NCI-H460 (cell line): ENCODE measurements around a stretch of chr14.

DNA sequence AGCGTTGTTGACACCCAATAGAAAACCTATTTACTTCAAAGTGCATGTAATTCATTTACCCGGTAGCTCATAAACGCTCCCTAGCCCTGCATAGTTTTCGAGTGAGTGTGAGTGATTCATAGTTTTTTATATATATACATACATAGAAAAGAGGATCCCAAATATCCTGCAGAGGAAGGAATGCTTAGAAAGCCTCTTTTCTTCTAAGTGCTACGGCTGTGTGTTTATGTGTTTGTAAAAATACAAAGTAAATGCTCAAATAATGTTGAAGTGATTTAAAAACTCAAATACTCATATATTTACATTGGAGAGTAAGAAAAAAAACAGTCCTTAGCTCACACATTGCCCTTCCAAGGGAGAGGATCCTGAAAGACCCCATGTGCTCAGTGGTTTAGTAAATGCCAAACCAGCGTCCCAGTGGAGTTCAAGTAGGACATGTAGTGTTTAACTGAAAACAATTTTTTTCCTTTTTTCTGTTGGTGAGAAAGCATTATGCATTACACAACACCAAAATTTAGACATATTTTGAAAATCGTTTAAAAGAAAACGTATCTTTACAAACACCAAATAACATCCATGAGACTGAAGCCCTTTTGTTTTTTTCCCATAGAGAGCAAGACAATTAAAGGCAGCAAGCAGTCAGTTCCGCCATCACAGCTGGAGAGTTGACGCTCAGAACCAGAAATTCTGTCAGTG, 33.5 kb downstream of the UBR7 start:
RAMPAGE:
- cytosol, long total RNA = no peak
- long total RNA = no peak
- nucleus, long total RNA = no peak

GRCh38 chr14:93329849-93330911, 2.7 kb downstream of the BTBD7 start:
RAMPAGE:
- cytosol, long total RNA = no peak
- long total RNA = no peak
- nucleus, long total RNA = no peak

GRCh38 chr14:93549595-93550021, 118.9 kb downstream of the UNC79 start:
RAMPAGE:
- cytosol, long total RNA = no peak
- long total RNA = no peak
- nucleus, long total RNA = no peak

RAMPAGE:
- cytosol, long total RNA = no peak
- long total RNA = no peak
- nucleus, long total RNA = no peak
These were observed 162.1 kb downstream of the UNC79 start for GRCh38 chr14:93592732-93593402.

DNA sequence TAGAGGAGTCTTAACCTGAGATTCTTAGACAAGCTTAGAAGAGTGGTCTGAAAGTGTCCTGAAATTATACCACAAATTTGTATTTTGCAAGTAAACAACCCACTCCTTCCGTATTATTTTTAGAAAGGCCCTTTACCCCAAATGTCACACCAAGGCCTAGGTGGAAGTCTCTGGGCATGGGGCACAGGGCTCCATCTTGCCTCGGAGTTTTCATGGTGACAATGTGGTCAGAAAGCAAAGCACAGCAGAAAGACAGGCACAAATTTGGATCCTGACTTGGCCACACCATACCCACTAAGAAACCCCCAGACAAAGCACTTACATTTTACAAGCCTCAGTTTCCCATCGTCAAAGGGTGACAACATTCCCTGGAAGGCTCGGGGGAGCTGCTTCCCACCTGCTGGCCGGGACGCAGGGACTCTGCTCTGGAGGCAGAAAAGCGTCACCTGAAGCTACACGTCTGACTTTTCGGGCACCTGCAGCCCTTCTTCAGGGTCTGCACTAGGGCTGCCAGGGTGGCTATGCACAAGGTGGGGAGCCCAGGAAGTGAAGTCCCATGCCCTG, 37.5 kb downstream of the PRIMA1 start:
RAMPAGE:
- cytosol, long total RNA = no peak
- long total RNA = no peak
- nucleus, long total RNA = no peak

GRCh38 chr14:93824533-93824777, 36.2 kb upstream of the PRIMA1 start:
RAMPAGE:
- cytosol, long total RNA = no peak
- long total RNA = no peak
- nucleus, long total RNA = no peak

DNA sequence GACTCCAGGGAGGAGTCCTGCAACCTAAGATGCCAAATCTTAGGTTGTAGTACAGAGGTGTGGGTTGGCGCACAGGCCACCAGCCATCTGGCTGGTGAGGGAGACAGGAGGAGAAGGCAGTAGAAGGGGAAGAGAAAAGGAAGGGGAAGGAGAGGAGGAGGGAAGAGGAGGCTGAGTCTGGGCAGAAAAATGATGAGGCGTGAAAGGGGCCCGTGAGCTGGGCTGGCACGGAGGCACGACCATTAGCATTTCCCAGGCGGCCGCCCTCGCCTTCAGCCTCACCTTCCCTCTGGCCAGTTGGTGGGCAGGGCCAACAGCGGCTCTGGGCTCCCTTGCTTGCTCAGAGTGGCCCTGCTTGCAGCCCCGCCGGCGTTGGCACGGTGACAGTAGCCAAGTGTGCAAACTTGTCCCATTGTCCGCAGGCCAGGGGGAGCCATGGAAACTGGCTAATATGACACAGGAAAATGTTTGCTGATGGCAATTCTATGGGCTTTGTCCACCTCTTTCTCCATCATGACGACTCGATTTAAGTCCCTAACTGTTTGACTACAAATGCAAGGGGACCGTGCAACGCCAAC, 1.1 kb upstream of the FAM181A start:
RAMPAGE:
- cytosol, long total RNA = no peak
- long total RNA = no peak
- nucleus, long total RNA = no peak

RAMPAGE:
- cytosol, long total RNA = no peak
- long total RNA = no peak
- nucleus, long total RNA = no peak
These were observed 4.6 kb upstream of the ASB2 start for GRCh38 chr14:93980698-93981687.

GRCh38 chr14:93982366-93982954, 6.1 kb upstream of the ASB2 start:
RAMPAGE:
- cytosol, long total RNA = no peak
- long total RNA = no peak
- nucleus, long total RNA = no peak

GRCh38 chr14:94041438-94041795, 15.3 kb downstream of the OTUB2 start:
RAMPAGE:
- cytosol, long total RNA = no peak
- long total RNA = no peak
- nucleus, long total RNA = no peak

DNA sequence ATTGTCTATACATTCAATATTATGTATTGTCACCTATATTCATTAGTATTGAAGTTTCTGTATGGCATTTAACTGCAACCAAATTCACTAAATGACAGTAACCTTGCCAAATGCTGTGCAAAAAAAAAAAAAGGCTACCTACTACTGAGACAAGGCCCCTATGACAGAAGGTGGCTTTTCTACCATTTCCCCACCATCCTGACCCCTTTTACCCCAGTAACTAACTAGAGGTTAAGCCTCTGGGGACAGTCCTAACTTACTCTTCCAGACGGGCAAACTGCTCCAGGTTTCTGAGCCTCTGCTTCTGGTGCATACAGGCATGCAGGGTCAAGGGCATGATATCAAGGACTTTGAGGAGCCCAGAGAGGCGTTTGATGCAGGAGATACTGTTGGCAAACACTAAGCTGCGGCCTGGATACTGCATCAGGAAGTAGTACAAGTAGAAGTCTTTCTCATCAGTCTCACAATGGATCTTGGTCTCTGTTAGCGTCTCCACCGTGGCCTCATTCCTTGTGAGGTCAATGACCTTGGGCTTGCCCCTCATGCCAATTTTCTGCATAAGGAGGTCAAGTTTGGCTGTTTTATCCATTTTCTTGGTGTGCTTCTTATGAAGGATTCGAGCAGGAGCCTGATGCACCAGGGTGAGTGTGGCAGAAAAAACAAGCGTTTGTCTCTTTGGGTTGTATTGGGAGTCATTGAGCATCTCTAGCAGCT, 21.0 kb downstream of the DDX24 start:
RAMPAGE:
- cytosol, long total RNA = no peak
- long total RNA = no peak
- nucleus, long total RNA = no peak

DNA sequence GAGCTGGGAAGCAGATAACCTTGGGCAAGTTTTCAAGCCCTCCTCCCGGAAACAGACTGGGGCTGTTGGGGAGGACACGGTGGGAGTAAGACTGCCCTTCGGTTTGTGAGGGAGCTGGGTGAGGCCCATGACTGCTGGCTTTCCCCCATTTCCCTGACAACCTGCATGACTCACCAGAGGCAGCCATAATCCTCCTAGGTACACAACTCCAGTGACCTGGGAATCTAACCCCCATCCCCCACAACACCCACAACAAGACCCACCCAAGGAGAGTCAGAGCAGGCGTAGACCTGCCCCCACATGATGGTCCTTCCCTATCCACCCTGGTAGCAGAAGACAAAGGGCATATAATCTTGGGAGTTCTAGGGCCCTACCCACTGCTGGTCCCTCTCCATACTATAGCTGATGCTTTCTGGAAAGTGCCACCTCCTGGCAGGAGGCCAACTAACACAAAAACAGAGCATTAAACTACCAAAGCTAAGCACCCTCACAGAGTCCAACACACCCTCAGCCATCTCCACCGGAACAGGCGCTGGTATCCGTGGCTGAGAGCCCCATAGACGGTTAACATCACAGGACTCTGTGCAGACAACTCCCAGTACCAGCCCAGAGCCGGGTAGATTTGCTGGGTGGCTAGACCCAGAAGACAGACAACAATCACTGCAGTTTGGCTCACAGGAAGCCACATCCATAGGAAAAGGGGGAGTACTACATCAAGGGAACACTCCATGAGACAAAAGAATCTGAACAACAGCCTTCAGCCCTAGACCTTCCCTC, 14.7 kb downstream of the DDX24 start:
RAMPAGE:
- cytosol, long total RNA = no peak
- long total RNA = no peak
- nucleus, long total RNA = no peak

RAMPAGE:
- cytosol, long total RNA = no peak
- long total RNA = no peak
- nucleus, long total RNA = no peak
These were observed 20.1 kb downstream of the IFI27L2 start for GRCh38 chr14:94109185-94109784.

GRCh38 chr14:94112696-94113427, 16.5 kb downstream of the IFI27L2 start:
RAMPAGE:
- cytosol, long total RNA = no peak
- long total RNA = no peak
- nucleus, long total RNA = no peak

GRCh38 chr14:94114086-94114865, 15.1 kb downstream of the IFI27L2 start:
RAMPAGE:
- cytosol, long total RNA = no peak
- long total RNA = no peak
- nucleus, long total RNA = no peak

GRCh38 chr14:94292004-94292994, 769 bp downstream of the SERPINA10 start:
RAMPAGE:
- cytosol, long total RNA = no peak
- long total RNA = no peak
- nucleus, long total RNA = no peak

GRCh38 chr14:94376475-94377007, 11.9 kb downstream of the SERPINA1 start:
RAMPAGE:
- cytosol, long total RNA = no peak
- long total RNA = no peak
- nucleus, long total RNA = no peak

DNA sequence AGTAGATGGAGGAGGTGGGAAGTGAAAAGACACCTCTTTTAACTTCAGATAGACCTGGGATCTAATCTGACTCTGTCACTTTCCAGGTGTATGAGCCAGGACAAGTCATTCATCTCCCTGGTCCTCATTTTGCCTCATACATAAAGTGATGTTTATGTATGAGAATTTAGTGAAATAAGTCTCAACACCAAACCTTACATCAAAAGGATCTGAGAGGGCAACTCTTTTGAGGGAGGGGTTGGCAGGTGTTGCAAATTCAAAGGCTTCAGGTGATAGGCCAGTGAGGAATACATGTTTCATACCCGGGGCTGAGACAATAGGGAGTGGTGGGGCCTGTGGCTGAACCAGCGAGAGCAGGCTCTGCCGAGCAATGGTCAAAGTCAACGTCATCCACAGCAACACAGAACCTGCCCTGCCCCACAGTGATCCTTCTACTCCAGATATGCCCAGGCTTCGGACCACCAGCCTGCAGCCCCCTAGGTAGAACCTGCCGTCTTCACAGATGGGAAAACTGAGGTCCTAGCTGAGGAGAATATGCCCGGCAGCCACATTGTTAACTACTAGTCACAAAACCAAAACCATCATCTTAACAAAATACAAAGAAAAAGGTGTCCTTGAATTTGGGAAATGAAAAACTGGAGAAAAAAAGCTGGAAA, 4.1 kb downstream of the SERPINA1 start:
RAMPAGE:
- cytosol, long total RNA = no peak
- long total RNA = no peak
- nucleus, long total RNA = no peak

DNA sequence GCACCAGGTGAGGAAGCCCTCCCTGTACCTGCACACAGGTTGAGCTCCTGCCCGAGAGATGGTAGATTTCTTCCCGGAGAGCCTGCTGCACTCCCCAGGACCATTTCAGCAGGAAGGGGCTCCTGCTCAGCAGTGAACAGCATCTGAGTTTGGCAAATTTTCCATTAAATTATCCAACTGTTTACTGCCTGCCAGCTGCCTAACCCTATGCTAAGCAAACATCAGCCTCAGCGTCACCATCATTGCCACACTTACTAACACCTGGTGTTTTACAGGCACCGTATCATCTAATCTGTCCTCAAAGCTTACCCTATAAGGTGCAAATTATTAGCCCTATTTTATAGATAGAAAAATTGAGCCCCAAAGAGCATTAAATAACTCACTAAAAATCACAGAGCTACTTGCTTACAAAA, 1.8 kb downstream of the SERPINA1 start:
RAMPAGE:
- cytosol, long total RNA = no peak
- long total RNA = no peak
- nucleus, long total RNA = no peak

GRCh38 chr14:94392055-94393137, 4.0 kb upstream of the SERPINA1 start:
RAMPAGE:
- cytosol, long total RNA = no peak
- long total RNA = no peak
- nucleus, long total RNA = no peak